Frontal cortex (tissue), 2 donors: ENCODE measurements around the gene FLVCR1.

DNA sequence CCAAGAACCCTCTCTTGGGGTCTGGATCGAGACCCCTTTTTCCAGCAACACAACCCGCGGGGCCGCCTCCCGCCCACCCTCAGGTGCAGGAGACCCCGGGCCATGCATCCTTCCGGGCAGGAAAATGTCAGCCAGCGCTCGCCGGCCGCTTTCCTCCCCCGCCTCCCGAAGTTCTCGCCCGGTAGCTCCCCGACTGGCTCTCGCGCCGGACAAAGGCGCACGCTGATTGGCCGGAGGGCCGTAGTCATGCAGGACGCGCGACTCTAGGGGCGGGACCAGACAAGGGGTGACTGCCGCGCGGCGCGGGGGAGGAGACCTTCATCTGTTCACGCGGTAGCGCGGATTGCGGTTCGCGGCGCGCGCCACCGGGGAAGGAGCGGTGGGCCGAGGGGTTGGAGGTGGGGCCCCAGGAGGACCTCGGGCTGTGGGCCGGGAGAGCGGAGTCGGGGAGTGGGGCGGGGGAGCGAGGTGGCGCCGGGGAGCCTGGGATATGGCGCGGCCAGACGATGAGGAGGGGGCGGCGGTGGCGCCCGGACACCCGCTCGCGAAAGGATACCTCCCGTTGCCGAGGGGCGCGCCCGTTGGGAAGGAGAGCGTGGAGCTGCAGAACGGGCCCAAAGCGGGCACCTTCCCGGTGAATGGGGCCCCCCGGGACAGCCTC lies at the start of gene FLVCR1:
FLVCR1 (plus strand) TSS at position 313 of the 661 bp plus-strand sequence.
- RAMPAGE, long total RNA: no peak

GRCh38 chr1:213596851-213597240 lies 390.9 kb upstream of the PROX1 start:
- RAMPAGE, long total RNA: no peak

- RAMPAGE, long total RNA: no peak
These were observed 258.9 kb upstream of the PROX1 start for GRCh38 chr1:213728756-213729372.

DNA sequence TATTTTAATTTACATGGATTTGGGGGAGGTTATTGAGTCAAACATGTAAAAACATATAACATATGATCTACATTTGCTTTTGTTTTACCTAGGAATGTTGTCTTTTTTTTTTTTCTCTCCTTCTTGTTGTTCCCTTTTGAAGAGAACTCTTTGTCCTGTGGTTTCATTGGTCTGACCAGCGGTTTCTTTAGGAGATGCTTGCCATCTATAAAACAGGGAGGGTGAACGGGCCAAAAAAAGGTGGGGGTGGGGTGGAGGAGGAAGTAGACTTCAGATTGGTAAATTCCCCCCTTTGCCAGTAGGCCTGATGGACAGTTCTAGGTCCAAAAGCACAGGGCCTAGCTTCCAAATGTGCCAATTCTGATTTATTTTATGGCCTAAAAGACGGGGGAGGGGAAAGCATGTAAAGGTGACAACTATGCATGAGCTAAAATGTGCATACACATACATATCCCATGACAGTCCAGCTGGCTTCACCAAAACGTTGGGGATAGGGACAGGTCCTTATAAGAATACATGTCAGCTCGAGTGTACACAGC lies 6.5 kb upstream of the PROX1 start:
- RAMPAGE, long total RNA: no peak

- RAMPAGE, long total RNA: no peak
These were observed 1.0 kb downstream of the PROX1 start for GRCh38 chr1:213988586-213989367.

GRCh38 chr1:213993846-213994508 lies 6.2 kb downstream of the PROX1 start:
- RAMPAGE, long total RNA: no peak

DNA sequence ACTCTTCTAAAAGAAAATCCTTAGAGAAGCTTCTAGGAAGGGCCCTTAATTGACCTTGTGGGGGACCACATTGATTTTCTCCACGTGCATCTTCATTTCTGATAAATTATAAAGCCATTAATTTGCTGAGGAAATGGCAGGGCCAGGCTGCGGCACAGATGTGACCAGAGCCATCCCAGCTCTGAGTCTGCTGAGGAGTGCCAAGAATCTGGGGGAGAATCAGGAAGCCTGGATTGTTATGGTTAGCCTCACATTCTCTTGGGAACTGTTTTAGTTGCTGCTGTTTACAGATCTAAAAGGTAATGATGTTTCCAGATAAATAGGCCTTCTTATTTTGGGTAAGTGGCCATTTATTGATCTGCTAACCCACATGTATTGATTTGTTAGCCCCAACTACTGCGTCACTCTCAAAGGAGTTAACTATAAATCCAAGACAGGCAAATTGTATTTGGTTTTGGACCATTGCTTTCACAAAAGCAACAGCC lies 16.3 kb downstream of the PROX1 start:
- RAMPAGE, long total RNA: no peak

DNA sequence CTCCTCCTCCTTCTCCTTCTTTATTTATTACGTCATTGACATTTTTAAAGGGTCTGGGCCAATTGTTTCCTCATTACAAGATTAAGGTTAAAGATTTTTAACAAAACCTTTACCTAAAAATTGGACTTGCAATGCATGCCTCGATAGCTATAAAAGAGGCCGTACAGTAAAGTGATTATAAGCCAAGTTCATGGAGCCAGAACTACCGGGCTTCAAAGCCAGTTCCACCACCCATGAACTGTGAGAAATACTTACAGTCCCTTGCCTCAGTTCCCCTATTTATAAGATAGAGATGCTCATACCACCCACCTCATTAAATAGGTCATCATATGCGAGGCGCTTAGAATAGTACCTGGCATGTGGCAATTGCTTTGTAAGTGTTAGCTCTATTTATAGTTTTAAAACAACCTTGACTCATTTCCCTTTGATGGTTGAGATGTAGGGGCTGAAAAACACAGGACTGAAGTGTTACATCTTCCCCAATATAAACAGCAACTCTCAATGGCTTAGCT lies 19.9 kb upstream of the SMYD2 start:
- RAMPAGE, long total RNA: no peak

- RAMPAGE, long total RNA: no peak
These were observed 38.0 kb downstream of the SMYD2 start for GRCh38 chr1:214318814-214319481.

DNA sequence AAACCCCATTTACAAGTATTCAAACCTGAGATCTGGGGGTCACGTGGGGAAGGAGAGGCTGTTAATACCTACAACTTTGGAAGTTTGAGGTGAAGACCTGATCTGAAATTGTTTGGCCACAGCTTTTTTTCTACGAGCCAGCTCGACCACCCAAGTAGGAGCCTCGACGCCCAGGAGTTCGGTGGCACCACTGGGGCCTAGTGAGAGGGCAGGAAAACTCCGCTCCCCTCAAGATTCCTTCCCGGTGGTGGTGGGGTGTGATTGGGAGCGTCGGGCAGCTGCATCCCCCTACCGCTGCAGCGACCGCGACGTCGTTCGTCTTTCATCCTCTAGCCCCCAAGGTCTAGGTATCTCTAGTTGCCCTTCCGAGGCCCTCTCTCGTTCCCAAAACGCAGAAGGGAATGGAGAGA lies 903 bp downstream of the PTPN14 start:
- RAMPAGE, long total RNA: no peak

DNA sequence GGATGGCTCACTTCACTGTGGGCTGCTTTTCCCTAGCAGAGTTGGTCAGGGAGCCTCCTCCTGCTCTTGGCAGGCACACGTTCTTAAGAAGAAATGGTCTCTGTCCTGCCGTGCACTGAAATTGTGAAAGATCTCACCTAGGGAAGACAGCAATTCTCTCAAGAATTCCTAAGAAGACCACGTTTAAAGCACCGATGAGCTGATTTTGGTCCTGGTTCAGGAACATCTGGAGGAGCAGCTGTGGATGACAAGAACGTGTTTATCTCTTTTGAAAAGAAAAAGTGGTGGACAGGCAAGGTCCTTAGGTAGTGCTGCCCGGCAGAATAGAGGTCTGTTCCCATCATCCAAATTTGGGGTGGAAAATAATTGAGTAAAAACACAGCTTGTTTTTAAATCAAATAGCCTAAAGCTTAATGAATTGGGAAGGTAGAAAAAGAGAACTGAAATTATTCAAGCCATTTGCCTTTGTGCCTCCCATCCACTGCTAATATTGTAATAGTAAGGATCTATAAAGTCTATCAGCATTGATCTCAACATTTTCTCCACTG lies 148.3 kb upstream of the KCNK2 start:
- RAMPAGE, long total RNA: no peak

- RAMPAGE, long total RNA: no peak
These were observed 261.2 kb downstream of the USH2A start for GRCh38 chr1:216162141-216162340.

DNA sequence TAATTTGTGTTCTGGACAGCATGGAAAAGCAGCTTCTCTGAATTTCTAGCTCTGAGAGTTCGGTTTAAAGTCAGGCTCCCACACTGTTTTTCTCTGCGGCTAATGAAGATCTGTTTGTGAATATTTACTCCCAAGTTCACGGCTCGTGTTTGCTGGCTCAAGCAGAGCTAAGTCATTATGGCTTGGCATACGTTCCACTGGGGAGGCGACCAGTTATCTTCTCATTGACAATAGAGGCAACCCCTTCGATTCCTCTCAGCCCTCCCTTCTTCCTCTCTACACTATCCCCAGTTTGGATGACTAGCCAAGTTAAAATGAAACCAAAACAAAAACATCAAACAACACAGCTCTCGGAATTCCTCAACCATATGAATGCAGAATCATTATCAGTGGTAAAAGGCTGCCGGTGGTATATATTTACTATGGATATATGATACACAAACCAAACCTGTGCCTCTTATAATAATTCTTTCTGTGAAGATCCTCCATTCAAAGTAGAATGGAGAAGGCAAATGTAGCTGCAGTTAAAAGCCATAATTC lies 108.1 kb upstream of the USH2A start:
- RAMPAGE, long total RNA: no peak

GRCh38 chr1:216709897-216710574 lies 13.2 kb downstream of the ESRRG start:
- RAMPAGE, long total RNA: no peak

- RAMPAGE, long total RNA: no peak
These were observed 181.9 kb upstream of the ESRRG start for GRCh38 chr1:216905151-216905587.

DNA sequence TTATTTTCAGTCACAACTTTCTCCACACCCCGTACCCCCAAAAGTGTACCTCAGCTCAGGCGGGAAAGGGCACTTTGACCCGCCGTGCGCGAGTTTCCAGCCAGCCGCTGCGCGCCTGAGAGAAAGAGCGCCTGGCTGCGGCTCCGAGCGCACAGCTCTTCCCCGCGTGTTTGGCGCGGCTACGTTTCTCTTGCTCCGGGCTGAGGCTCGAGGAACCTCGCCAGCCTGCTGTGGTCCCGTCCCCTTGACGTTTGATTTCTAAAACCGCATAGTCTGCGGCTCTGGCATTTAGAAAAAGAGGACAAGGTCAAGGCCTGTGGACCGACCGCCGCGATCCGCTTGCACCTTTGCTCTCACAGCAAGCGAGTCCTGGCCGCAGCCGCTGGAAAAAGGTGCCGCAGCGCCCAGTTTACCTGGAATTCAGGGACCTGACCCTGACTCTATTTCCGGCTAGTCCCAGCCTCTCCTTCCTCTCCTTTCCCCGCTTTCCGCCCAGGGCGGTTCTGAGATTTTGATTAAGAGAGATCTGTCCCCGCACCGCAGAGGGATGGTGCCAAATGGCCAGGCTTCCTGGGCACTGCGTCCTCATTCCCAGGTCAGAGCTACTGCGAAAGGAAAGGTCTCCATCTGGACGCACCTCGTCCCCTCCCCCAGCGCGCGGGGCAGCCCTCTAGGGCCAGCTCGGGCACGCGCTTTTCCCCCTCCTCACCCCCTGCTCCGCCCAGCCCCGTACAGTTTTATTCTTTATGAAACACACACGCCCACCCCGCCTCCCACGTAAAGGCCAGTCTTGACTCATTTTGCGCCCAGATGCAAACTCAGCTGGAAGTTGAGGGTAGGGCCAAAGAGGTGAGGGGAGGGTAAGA lies 411.5 kb upstream of the ESRRG start:
- RAMPAGE, long total RNA: no peak

DNA sequence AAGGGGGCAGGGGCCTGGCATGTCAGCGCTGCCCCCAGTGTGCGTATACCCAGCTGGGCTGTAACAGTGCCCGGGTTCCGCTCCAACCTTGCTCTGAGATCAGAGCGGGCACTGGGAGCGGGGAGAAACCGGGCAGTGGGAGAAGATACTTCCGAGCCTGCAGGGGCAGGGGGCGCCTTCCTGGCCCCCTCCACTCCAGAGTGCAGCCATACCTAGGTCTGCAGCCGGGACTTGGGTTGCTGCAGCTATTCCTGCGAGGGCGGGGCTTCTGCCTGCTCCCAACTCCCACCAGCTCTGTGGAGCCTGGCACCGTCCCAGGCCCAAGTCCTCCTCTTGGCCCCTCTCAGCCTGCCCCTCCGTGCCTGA lies 21.4 kb upstream of the TGFB2 start:
- RAMPAGE, long total RNA: no peak

GRCh38 chr1:218346203-218346556 lies 1.0 kb downstream of the TGFB2 start:
- RAMPAGE, long total RNA: no peak

DNA sequence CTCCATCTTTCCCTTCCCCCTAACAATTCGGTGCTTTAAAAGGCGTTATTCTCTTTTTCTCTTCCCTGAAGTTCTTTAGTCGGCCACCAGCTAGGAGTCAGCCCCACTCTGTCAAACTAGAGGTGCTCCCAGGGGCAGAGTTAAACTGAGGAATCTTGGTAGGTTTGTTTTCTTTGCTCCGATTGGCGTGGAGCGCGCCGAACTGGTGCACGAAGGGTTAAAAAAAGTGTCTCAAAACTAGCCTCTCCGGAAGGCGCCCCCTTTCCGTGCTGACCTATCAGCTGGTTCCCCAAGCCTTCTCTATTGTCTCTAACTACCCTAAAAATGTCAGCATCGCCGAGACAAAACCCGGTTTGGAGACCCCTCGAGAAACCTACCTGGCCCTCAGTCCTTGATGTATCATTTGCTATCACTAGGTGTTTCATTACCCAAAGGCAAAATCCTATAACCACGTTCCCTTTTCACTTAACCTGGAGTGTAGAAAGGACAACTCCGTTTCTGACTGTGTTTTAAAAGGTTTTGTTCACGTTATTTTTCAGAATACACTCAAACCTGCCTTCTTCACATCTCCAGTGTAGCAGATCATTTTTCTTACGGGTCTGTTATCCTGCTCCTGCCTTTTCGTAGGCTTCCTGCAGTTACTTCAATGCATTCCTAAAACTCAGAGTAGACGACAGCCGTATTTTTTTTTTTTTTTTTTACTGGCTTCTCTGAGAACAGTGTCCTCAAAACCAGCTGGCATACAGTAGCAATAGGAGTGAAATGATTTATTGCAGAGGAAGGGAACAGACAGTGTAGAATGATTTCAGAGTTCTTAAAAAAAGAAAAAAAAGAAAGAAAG lies 2.3 kb downstream of the TGFB2 start:
- RAMPAGE, long total RNA: no peak

DNA sequence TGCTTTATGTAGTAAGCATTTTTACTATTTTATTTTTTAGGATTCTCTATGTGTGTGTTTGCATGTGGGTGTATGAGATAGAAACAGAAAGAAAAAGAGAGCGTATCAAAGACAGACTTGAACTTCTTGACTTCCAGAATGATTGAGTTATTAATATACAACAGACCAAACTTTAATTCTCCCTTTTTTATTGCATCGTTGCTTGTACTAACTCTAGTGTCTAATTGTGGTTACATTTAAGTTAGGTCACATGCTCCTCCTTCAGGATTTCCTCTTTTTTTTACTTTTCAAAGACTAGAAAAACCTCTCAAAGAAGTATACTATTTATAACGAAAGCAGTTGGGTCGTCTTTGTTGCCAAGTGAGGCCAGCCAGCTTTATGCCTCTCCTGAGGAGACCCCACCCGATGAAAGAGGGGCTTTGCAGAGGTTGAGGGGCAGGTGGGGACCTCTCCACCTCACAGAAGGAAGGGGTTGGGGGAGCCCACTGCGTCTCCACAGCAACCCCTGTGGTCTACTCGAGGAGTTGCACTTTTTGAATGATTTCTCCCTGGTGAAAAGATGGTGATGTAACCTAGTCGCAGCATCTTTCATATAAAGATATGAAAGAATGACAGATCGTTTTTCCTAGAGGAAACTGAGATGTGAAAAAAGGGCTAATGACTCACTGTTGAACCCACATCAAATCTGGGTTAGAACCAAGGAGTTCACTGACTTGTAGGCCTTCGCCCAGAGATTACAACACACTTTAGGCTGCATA lies 6.3 kb downstream of the TGFB2 start:
- RAMPAGE, long total RNA: no peak